ENCODE measurements around the genes RPS9 and KIR2DL3.

DNA sequence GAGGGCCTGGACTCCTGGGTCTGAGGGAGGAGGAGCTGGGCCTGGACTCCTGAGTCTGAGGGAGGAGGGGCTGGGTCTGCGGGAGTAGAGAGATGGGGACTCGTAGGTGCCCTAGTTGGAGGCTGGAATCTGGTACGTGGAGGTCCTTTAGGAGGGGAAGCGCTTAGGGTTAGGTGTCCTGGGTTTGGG is 459 bp downstream of the MYADM start:
- PRO-cap, 3 experiments = peak in 3 of 3 experiments; most common plus-strand start position 114 of the sequence (in 3)

GRCh38 chr19:53877005-53878040 is 4.7 kb upstream of the PRKCG start:
- PRO-cap, 3 experiments = no peak in any of the 3 experiments

GRCh38 chr19:53985196-53986184 is 5.9 kb upstream of the CACNG6 start:
- PRO-cap, 3 experiments = no peak in any of the 3 experiments

DNA sequence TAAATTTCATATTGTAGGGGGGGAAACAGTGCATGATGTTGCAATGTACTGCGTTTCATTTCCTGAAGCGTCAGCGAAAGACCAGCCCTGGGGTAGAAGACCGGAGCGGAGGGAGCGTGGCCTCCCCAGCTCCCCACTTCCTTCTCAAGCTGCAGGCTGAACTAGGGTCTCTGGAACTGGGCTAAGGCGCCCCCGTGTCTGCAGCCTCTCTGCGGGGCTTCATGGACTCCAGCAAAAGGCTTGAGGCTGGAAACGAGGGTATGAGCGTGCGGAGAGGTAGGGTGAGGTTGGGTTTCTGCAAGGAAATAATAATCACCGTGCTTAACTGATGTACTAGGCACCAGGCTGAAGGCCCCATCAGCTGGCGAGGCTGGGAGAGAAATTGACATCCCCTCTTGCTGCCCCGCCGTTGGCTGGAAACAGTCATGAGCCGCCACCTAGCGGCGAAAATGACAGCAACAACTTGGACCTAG is 32.2 kb downstream of the CACNG6 start:
- PRO-cap, 3 experiments = no peak in any of the 3 experiments

DNA sequence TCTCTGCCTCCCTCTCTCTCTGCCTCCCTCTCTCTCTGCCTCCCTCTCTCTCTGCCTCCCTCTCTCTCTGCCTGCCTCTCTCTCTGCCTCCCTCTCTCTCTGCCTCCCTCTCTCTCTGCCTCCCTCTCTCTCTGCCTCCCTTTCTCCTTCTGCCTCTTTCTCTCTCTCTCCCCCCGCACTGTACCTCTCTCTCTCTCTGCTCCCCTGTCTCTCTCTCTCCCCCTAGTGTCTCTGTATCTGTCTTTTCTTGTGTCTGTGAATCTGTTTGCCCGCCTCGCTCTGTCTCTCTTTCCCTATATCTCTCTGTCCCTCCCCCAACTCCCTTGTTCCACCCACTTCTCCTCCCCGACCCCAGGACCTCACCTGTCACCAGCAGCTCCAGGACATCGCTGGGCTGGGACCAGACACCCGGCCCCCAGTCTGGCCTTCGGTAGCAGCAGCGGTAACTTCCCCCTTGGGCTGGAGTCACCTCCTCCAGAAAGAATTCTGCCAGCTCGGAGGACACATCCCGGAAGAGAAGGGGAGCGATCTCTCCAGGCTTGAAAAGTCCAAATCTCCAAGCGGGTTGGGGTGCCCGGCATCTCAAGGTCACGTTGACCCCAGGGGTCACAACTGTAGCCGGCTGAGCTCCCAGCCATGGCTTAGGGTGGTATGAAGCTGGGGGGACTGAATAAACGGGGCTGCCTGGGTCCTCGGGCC is 4.0 kb downstream of the OSCAR start:
- PRO-cap, 3 experiments = peak in 1 of 3 experiments; most common plus-strand start position 477 of the sequence (in 1); most common minus-strand start position 503 of the sequence (in 1)

GRCh38 chr19:54109283-54109987 is 6.0 kb downstream of the TFPT start:
- PRO-cap, 3 experiments = no peak in any of the 3 experiments

DNA sequence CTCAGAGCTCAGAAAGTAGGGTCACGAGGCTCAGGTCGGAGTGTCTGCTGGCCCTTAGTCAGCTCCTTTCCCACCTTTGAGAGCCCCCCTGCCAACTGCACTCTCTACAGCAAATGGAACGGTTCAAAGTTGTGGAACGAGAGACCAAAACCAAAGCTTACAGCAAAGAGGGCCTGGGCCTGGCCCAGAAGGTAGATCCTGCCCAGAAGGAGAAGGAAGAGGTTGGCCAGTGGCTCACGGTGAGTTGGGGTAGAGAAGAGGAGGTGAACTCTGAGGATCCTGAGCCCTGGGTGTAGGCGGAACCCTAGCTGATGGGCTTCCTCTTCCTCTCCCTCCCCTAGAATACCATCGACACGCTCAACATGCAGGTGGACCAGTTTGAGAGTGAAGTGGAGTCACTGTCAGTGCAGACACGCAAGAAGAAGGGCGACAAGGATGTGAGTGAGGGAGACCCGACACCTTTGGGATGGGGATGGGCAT is 6.4 kb downstream of the CNOT3 start:
- PRO-cap, 3 experiments = no peak in any of the 3 experiments

DNA sequence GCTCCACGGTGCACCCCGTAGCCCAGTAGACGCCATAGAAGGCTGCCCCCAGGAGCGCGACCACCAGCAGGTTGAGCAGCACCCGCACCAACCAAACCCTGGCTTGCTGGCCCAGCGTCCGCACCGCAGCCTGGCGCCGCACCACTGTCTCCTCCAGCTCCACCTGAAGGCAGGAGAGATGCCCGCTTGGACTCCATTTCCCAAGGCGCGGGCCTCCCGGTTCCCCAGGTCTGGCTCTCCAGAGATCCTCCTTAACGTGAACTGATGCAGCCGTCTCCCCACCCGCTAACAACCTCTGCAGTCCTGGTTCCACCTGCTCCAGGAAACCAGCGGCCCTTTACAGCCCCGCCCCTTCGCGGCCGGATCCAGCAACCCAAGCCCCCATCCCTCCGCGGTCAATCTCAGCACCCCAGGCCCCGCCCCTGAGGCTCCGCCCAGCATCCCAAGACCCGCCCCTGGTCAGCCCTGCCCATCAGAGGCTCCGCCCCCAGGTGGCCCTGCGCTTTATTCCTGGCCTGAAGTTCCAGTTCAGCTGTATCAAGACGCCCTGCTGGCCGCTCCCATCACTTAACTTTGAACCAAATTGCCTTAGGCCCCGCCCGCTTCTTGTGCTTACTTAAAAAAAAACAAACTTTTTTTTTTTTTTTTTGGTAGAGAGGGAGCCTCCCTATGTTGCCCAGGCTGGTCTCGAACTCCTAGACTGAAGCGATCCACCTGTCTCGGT is 5.1 kb upstream of the LENG1 start:
- PRO-cap, 3 experiments = no peak in any of the 3 experiments

DNA sequence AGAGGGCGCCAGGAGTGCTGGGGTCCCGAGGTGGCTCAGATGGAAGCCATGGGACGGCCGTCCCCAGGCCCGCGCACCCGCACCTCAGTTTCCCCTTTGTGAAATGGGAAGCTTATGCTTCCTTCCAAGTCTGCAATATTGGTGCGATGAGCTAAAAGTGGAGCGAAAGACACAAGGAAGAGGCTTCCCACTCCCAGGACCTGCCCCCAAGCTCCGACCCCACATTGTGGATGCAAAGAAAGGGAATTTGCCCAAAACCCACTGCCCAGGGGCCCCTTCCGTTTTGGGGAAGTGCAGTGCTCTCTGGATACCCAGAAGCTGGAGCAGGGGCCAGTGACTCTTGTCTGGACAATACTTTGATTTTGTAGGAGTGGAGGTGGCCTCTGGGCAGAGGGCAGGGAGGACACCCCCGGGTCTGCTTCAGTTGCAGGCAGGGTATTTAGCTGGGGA is 545 bp upstream of the TMC4 start:
- PRO-cap, 3 experiments = no peak in any of the 3 experiments

- PRO-cap, 3 experiments = peak in 3 of 3 experiments; most common plus-strand start chr19:54190293 (in 2); most common minus-strand start chr19:54190577 (in 3)
Measured at GRCh38 chr19:54190045-54190612, 749 bp upstream of the MBOAT7 start.

DNA sequence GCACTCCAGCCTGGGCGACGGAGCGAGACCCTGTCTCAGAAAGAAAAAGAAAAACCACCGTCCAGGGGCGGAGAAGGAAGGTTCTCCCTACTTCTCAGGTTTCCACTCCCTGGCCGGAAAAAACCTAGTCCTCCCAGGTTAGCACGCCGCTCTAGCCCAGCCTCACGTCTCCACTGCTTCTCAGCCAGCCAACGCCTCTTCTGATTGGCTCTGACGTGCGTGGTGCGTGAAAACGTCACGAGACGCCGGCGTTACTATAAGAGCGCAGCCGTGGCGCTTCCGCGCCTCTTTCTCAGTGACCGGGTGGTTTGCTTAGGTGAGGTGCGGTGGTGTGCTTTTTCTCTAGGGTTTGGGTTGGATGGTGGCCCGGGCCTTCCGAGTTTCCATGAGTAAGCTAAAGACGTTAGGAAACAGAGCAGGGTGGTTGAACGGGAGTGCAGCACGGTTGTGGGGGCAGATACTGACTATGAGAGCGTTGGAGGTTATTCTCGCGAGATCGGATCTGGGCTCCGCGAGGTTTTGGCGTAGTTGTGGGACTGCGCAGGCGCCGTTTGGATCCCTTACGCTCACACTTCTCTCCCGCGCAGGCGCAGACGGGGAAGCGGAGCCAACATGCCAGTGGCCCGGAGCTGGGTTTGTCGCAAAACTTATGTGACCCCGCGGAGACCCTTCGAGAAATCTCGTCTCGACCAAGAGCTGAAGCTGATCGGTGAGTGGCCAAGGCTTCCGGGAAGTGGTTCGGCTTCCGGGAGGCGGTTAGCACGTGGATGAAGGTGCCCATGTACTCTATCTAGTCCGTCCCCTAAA is at the start of gene RPS9:
TSS of gene RPS9 (plus strand) at position 286 of the 807 bp plus-strand sequence.
- PRO-cap, 3 experiments = peak in 3 of 3 experiments; most common plus-strand start position 286 of the sequence (in 3); most common minus-strand start position 175 of the sequence (in 2)

DNA sequence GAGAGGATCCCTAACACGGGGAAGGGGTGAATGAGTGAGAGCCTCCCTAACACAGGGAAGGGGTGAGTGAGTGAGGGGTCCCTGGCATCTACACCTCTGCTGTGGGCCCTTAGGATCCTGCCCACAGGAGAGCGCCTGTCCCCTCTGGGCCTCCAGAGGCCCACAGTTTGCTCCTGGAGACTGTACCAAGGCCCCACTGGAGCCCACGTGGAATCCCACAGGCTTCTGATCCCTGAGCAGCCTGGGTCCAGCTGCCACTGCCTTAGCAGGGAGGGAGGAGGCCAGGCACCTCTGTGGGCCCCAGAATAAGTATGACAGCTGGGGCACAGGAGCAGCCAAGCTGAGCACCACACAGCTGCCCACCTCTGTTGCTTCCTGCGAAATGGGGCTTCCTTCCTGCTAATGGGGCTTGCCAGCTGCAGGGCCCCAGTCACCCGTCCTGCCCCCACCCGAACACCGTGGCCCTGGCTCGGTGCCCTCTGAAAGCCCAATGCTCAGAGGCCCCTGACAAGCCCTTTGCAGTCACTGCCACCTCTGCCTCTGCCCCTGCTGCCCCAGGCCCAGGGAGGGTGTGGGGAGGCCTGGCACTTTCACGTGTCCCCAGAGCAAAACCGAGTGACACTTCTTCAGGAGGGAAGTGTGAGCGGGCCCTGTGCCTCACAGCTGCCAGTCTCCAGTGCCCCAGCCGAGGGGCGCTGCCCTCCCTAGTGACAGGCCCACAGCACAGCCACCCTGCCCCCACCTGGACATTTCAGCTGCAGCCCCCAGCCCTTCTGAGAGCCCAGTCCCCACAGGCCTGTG is 4.5 kb upstream of the LILRB2 start:
- PRO-cap, 3 experiments = no peak in any of the 3 experiments

GRCh38 chr19:54355981-54356660 is 8.6 kb downstream of the LAIR1 start:
- PRO-cap, 3 experiments = no peak in any of the 3 experiments

DNA sequence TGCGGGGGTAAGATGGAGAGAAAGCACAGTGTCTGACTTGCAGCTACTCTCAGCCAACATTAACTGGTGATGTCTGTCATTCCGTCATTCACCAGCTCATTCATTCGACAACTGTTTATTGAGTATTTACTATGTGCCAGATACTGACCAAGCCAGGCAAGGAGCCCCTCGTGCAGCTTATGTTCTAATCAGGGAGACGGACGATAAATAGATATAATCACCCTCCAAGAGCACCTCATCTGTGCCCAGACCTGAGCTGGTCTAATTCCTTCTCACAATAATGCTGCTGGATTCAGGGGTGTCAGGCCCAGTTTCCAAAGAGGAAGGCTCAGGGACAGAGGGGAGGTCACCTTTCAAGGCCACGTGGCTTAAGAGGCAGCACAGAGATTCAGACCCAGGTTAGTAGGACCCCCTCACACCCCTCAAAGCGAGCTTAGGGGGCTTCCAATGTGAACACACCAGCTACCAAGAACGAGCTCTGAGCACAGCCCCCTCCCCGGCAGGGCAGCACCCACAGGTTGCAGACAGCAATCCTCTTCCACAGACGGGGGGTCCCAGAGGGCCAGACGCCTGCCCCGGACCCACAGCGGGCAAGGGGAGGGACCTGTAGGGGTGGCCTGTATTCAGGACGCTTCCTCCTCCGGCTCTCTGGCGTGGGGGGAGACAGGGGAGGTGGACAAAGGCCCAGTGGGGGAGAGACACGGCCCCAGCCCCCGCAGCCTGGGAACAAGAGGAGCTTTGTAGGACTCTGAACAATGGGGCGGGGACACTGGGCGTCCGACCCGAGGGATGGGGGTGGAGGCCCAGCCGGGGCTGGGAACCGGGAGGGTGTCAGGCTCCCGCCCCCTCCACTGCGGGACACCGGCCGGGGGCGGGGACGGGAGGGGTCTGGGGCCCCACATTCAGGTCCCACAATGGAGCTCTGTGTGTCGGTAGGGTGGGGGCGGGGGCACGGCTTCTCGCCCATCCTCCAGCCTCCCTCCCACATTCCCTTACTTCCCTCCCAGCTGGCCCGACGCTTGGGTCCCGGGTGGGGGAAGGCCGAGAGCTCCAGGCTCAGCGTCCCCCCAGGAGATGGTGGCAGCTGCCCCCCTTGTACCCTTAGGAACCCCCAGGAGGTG is 4.8 kb downstream of the TTYH1 start:
- PRO-cap, 3 experiments = no peak in any of the 3 experiments

GRCh38 chr19:54420805-54421440 is 5.7 kb downstream of the TTYH1 start:
- PRO-cap, 3 experiments = no peak in any of the 3 experiments

DNA sequence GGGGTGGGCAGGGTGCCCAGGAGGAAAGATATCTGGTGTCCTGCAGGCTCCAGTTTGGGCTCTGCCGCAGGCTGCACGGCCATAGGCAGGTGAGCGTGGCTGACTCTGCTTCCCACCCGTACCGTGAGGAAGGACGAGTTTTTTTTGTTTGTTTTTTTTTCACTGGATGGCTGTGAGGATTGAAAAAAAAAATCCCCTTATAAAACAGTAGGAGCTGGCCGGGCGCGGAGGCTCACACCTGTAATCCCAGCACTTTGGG is 16.4 kb downstream of the TTYH1 start:
- PRO-cap, 3 experiments = no peak in any of the 3 experiments

GRCh38 chr19:54461387-54462349 is 1.9 kb downstream of the LENG9 start:
- PRO-cap, 3 experiments = no peak in any of the 3 experiments

DNA sequence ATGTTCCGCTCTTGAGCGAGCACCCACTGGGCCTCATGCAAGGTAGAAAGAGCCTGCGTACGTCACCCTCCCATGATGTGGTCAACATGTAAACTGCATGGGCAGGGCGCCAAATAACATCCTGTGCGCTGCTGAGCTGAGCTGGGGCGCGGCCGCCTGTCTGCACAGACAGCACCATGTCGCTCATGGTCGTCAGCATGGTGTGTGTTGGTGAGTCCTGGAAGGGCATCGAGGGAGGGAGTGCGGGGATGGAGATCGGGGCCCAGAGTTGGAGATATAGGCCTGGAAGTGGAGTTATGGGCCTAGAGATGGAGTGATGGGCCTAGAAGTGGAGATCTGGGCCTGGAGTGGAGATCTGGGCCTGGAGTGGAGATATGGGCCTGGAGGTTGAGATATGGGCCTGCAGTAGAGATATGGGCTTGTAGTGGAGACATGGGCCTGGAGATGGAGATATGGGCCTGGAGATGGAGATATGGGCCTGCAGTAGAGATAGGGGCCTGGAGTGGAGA is at the start of gene KIR2DL3:
TSS of gene KIR2DL3 (plus strand) at position 144 of the 509 bp plus-strand sequence.
- PRO-cap, 3 experiments = no peak in any of the 3 experiments

DNA sequence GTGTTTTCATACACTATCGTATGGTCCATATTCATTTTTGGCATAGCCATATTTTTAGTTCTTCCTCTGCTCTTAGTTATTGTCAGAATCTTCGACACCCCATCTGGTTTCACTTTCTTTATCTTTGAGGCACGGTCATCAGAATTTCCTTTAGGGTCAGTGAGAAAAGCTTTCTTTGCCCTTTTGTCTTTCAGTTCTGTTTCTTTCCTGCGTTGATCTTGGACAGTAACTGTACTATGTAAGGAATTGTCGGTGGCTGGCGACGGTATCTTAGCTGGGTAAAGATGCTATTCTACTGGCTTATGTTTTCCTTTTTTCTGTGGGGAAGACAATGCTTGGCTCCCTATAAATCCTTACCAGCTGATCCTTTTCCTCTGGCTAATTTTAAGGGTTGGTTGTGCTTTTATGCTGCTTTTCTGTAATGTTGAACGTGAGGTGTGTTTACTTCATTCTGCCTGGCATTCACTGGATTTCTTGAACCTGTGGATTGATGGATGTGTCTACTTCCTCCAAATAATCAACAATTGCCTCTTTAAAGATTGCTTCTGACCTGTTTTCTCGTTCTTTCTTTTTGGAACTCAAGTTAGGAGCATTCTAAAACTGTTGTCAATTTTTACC is 10.4 kb upstream of the KIR2DL4 start:
- PRO-cap, 3 experiments = no peak in any of the 3 experiments

DNA sequence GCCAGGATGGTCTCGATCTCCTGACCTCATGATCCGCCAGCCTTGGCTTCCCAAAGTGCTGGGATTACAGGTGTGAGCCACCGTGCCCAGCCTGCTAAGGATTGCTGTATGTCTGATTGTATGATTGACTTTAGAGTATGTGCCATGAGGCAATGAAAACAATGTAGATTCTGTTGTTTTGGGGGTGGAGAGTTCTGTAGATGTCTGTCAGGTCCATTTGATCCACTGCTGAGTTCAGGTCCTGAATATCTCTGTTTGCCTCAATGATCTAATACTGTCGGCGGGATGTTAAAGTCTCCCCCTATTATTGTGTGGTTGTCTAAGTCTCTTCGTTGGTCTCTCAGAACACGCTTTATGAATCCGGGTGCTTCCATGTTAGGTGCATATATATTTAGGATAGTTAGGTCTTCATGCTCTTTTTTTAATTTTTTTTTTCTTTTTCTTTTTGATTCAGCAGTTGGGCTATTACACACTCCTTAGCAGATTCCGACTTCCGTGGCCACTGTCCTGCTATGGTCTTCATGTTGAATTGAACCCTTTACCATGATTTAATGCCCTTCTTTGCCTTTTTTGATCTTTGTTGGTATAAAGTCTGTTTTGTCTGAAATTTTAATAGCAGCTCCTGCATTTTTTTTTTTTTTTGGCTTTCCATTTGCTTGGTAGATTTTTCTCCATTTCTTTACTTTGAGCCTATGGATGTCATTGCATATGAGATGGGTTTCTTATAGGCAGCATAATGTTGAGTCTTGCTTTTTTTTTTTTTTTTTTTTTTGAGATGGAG is 4.3 kb downstream of the FCAR start:
- PRO-cap, 3 experiments = no peak in any of the 3 experiments